AG09309 (cell line): ENCODE results near the gene GAPDH.

GRCh38 chr12:6362524-6362909 lies 12.8 kb downstream of the SCNN1A start:
- RRBS = no CpG with 5 or more reads among the region's 2 CpGs

DNA sequence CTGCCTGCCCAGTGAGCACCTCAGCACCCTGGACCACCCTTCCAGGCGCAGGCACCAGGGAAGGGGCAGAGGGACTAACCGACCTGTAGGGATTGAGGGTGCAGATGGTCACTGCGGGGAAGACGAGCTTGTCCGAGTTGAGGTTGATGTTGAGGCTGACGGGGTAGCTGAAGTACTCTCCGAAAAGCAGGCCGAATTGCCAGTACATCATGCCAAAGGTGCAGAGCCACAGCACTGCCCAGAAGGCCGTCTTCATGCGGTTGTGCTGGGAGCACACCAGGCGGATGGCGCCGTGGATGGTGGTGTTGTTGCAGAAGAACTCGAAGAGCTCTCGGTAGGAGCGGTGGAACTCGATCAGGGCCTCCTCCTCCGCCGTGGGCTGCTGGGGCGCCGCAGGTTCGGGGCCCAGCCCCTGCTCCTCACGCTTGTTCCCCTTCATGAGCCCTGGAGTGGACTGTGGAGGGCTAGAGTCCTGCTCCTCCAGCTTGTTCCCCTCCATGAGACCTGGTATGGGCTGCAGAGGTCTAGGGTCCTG lies 1.0 kb downstream of the SCNN1A start:
- RRBS = no CpG with 5 or more reads among the region's 23 CpGs

DNA sequence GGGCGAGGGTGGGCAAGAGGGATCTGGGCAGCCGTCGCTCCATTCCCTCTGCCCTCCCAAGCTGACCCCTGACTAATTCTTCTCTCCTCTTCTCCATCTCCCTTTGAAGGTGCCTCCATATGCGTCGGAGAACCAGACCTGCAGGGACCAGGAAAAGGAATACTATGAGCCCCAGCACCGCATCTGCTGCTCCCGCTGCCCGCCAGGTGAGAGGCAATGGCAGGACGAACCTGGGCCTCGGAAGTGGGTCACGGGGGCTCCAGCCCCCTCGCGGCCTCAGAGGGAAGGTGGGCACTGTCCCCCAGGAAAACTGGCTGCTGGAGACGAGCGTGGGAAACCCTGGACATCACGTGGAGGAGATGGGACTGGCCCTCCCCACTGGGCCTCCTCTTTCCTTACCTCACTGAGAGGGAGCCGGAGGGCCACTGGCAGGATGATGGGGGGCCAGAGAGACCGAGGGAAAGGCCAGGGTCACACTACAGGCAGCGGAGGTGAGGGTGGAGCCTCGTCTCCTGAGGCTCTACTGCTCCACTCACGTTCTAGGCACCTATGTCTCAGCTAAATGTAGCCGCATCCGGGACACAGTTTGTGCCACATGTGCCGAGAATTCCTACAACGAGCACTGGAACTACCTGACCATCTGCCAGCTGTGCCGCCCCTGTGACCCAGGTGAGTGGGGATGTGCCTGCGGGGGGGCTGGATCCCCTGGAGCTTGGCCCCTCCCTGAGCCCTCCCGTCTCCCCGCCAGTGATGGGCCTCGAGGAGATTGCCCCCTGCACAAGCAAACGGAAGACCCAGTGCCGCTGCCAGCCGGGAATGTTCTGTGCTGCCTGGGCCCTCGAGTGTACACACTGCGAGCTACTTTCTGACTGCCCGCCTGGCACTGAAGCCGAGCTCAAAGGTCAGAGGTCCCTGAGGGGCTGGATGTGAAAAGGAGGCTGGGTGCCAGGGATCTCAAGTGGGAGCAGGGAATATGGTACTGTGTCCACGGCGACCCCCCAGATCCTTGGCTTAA lies 824 bp downstream of the LTBR start:
- RRBS = no CpG with 5 or more reads among the region's 39 CpGs

- RRBS = no CpG with 5 or more reads among the region's 5 CpGs
These were observed 16.3 kb downstream of the NCAPD2 start for GRCh38 chr12:6510121-6510753.

GRCh38 chr12:6528754-6530034 lies 5.1 kb upstream of the GAPDH start:
- RRBS = no CpG with 5 or more reads among the region's 28 CpGs

- RRBS = 2% methylated on average over 8 of the region's 20 CpGs
These were observed 1.8 kb upstream of the GAPDH start for GRCh38 chr12:6532271-6533193.

- RRBS = 3% methylated on average over 15 of the region's 76 CpGs
These were observed at the start of gene GAPDH for GRCh38 chr12:6533664-6534731. GAPDH (plus strand) TSS chr12:6534517.

- RRBS = no CpG with 5 or more reads among the region's 18 CpGs
These were observed 311 bp downstream of the GAPDH start for GRCh38 chr12:6534732-6534924.

DNA sequence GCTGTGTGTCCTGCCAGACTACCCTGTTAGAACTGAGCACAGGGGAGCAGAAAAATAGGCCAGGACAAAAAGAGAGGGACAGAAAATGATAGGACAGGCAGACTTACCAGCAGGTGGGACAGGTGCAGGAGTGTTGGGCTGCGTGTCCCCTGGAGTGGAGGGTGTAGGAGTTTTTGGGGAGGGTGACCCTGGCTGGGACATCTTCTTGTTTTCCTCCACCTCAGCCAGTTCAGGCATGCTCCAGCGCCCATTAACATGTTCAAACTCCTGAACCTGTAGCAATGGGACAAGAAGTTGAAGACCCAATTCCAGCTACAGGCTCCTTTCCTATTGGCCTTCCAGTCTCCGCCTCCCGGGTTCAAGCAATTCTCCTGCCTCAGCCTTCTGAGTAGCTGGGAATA lies 13.5 kb upstream of the NOP2 start:
- RRBS = no CpG with 5 or more reads among the region's 4 CpGs

DNA sequence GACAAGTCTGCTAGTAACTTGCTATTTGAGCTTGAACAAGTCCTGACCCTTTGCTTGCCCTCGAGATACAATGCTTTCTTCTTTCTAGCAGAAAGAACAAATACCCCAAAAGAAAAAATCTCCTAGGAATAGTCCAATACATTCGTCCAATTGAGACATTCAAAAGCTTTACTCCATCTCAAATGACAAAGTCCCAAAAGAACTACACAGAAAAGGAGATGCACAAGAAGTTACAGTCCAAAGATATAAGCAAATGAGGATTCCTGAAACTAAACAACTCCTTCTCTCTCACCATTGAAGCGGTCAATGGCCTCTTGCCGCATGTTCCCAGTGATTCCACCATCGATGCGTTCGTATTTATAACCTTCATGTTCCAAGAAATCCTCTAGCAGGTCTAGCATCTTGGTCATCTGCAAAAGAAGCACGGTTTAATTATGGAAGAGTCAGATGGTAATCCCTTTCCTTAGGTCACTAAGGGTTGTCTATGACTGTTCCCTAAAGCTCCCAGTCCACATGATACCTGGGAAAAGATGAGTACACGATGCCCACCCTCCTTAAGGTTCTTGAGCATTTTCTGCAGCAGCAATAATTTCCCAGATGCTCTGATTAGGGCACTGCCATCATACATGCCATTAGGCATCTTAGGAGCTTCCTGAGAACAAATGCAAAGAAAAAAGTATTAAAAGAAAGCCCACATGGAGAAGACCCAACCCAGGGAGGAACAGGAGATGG lies 15.8 kb downstream of the CHD4 start:
- RRBS = no CpG with 5 or more reads among the region's 9 CpGs

GRCh38 chr12:6606098-6606983 lies 838 bp downstream of the CHD4 start:
- RRBS = 4% methylated on average over 4 of the region's 62 CpGs

DNA sequence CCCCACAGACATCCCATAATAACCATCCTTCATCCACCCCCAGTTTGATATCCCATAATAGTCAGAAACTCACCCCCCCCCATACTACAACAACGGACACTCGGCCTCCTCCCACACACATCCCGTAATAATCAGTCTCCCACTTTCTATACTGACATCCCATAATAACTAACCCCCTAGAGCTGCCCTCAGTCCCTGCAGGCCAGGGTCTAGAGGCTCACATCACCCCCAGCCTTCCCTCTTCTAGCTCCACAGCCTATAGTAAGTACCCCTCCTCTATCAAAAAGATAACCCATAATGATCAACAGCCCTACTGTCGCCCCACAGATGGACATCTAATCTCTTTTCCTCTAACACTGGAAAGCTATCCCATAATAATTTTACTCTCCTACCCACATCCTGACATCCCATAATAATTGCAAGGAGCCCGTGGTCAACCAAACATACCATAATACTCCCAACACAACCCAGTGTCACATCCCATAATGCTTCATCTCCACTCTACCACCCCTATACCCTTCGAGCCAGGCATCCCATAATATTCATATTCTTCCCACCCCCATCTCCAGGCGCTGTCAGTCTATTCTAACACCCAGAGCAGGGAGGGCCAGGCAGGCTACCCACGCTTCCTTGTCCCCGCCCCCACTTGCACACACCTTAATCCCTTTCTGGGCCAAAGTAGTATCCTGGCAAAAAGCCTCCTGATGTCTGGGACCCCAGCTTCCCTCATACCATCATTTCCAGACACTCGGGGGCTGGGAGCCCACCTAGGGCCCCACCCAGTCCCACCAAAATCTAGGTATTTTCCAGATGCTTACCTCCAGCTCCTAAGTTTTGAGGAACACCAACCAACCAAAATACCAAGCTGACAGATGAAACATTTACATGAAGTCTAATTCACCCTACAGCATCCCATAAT lies 1.1 kb upstream of the CHD4 start:
- RRBS = no CpG with 5 or more reads among the region's 10 CpGs

- RRBS = no CpG with 5 or more reads among the region's 20 CpGs
These were observed 5.6 kb upstream of the ACRBP start for GRCh38 chr12:6652516-6653512.

DNA sequence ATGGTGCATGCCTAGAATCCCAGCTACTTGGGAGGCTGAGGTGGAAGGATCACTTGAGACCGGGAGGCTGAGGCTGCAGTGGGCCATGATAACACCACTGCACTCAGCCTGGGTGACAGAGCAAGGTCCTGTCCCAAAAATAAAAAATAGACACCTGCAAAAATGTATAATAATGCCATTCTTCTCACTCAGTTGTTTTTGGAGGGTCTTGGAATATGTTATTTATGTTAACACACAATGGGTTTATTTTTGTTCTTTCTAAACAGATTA lies 7.3 kb upstream of the ING4 start:
- RRBS = no CpG with 5 or more reads among the region's 1 CpG

- RRBS = no CpG with 5 or more reads among the region's 5 CpGs
These were observed 1.2 kb upstream of the PTMS start for GRCh38 chr12:6764909-6765372.

DNA sequence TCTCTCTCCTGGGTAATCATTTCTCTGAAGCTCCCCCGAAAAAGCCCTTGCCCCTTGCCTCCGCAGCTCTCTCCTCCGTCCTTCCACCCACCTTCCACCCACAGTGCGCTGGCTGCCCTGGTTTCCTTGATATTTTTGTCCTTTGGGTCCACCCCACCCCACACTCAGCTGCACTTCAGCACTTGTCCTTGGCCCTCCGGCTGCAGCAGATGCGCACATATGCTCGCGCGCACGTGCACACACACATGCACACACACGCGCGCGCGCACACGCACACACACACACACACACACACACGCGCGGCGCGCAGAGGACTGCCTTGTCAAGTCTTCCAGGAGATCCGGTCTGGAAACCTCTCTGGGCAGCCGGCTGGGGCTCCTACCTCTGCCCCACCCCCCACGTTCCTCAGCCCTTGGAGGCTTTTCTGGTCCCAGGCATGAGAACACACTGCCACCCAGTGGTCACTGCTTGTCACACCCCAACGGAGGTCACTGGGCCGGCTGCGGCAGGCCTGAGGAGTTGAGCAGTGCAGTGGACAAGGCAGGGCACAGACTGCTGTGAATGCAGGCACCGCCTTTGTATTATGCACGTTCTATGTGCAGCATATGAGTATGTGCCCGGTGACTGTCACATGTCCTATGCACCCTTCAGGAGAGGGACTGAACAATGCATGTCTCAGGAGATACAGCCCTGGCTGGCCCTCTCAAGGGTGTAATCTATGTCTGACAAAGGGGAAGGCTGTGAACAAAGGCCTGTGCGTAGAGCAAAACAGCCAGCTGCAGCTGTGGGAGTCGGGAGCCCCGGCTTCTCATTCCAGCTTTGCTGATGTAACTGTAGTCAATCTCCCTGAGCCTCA lies 6.6 kb downstream of the LAG3 start:
- RRBS = no CpG with 5 or more reads among the region's 33 CpGs

DNA sequence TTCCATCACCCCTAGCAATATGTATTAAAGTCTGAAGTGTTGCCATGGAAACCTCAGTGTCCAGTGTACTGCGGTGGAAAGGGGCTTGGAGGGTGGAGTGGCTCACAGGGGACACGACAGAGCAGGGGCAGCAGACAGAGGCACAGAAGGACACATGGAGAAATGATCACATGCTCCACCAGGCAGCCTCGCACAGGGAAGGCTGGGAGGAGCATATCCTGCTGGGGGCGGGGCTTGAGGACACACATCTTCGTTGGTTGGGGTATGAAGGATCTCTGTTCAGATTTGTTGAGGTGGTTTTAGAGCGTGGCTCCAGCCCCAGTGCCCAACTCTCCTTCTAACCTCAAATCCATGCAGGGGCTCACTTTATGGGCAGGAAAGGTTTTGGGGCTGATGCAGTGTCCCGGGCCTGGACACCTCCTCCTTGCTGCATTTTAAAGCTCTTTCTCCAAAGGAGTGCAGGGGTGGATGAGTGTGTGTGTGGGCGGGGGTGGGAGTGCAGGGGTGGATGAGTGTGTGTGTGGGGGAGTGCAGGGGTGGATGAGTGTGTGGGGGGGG lies 757 bp upstream of the P3H3 start:
- RRBS = no CpG with 5 or more reads among the region's 8 CpGs

- RRBS = no CpG with 5 or more reads among the region's 5 CpGs
These were observed 913 bp upstream of the ATN1 start for GRCh38 chr12:6926922-6927170.

DNA sequence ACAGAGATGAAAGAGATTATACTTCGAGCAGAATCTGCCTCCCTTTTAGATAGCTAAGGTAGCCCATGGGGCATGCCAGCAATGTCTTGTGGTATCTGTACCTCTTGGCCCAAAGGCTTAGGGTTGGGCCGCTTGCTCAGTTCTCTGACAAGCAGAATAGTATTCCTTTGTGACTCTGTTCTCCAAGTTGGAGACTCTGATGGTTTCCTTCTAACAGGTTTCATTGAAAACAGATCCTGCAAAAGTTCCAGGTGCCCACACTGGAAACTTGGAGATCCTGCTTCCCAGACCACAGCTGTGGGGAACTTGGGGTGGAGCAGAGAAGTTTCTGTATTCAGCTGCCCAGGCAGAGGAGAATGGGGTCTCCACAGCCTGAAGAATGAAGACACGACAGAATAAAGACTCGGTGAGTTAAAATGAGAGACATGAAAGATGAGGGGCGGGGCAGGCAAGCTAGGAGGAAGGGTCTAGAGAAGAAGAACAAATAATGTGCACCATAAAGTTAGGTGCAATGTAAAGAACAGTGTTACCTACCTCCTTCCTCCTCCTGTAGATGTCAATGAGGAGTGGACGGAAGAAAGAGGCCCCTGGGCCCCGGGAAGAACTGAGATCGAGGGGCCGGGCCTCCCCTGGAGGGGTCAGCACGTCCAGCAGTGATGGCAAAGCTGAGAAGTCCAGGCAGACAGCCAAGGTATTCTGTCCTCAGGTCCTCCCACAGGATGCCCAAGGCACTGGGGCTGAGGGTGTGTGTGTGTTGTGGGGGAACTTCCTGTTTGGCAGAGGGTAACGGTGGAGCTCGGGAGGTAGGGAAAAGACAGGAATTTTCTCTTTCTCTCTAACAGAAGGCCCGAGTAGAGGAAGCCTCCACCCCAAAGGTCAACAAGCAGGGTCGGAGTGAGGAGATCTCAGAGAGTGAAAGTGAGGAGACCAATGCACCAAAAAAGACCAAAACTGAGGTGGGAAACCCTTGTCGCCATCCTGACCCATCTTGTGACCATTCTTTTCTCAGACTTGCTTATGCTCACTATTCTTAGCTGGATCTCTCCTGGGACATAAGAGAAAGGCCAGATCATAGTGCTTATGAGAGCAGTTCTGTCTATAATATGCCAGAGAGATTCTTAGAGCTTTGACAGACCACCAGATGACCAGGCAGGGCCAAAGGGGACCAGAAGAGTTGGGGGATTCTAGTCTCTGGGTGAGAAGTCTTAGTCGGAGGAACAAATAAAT lies 6.3 kb downstream of the ATN1 start:
- RRBS = no CpG with 5 or more reads among the region's 16 CpGs

GRCh38 chr12:6995584-6996522 lies 22.4 kb downstream of the LPCAT3 start:
- RRBS = no CpG with 5 or more reads among the region's 6 CpGs